Liver (tissue), 9 donors: Measurements from ENCODE around the genes TMEM35B and THRAP3.

- PRO-cap, 5 experiments: no peak in any of the 5 experiments
- RAMPAGE, long total RNA, 2 experiments: no peak in any of the 2 experiments
- RRBS: no CpG with 5 or more reads among the region's 1 CpG
Measured at GRCh38 chr1:33902891-33903201, 39.0 kb downstream of the HMGB4 start.

GRCh38 chr1:34378299-34378571, 201.5 kb downstream of the C1orf94 start:
- PRO-cap, 5 experiments: no peak in any of the 5 experiments
- RAMPAGE, long total RNA, 2 experiments: no peak in any of the 2 experiments
- RRBS: no CpG with 5 or more reads among the region's 4 CpGs

GRCh38 chr1:34683651-34684099, 71.2 kb upstream of the GJB5 start:
- PRO-cap, 5 experiments: no peak in any of the 5 experiments
- RAMPAGE, long total RNA, 2 experiments: no peak in any of the 2 experiments
- RRBS: no CpG with 5 or more reads among the region's 3 CpGs

DNA sequence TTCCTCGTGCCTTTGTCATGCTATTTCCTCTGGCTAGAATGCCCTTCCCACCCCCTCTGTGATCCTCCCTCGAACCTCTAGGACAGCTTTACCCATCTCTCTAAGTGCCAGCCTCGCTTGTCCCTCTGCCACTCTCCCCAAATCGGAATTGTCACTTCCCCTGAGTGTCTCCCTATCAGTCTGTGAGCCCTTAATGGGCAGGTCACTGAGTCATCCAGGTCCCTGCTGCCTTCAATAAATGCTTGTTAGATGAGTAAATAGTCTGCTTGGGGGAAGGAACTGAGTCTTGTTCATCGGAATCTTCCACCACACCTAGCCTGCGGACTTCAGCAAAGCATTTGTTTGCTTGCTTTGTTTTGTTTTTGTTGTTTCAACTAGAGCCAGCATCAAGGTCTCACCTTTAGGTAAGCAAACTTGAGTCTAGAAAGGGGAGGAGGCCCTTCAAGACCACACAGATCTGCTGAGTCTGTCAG, 4.0 kb downstream of the GJB4 start:
- PRO-cap, 5 experiments: no peak in any of the 5 experiments
- RAMPAGE, long total RNA, 2 experiments: no peak in any of the 2 experiments
- RRBS: no CpG with 5 or more reads among the region's 6 CpGs

DNA sequence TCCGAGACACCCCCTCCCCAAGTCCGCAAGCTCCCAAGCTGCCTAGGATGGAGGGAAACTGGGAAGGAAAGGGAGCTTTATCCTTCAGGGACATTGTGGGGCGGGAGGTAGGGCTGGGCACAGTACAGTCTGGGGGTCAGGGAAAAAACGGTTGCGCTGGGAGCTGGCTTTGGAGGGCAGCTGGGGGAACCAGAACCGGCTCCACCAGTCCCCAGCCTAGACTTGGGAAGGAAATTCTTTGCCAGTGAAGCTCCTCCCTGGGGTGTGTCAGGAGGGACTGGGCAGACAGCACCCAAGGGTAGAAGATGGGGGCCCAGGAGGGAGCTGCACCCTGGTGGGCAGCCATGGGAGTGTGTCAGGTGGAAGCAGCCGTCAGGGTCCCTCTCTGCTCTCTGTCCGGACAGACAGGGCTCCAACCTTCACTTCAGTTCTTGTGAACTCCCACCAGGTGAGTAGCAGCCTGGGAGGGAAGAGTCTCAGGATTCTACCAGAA, 1.0 kb downstream of the GJB3 start:
- PRO-cap, 5 experiments: no peak in any of the 5 experiments
- RAMPAGE, long total RNA, 2 experiments: no peak in any of the 2 experiments
- RRBS: no CpG with 5 or more reads among the region's 8 CpGs

DNA sequence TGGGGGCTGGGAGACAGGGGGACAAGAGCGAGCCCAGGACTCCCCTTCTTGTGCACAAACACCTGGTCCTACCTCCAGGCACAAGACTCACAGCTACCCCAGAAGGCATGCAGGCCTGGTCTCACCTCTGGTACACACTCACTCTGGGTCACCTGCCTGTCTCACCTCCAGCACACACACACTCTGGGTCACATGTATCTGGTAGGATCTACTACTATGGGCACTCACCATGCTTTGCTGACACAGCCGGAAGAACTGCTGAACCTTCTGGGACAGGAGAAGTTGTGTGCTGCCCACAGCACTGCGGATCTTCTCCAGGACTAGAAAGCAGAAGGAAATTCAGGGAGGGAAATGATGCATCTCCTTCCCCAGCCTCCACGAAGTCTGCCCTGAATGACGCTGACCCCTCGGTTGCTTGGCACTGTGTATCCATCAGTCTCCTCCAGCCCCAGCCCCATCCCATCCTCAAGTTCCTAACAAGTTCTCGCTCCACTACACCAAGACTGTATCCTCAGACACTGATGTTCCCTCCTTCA, 7.8 kb upstream of the SMIM12 start:
- PRO-cap, 5 experiments: peak in 2 of 5 experiments; most common minus-strand start position 322 of the sequence (in 2)
- RAMPAGE, long total RNA, 2 experiments: no peak in any of the 2 experiments
- RRBS: no CpG with 5 or more reads among the region's 7 CpGs

DNA sequence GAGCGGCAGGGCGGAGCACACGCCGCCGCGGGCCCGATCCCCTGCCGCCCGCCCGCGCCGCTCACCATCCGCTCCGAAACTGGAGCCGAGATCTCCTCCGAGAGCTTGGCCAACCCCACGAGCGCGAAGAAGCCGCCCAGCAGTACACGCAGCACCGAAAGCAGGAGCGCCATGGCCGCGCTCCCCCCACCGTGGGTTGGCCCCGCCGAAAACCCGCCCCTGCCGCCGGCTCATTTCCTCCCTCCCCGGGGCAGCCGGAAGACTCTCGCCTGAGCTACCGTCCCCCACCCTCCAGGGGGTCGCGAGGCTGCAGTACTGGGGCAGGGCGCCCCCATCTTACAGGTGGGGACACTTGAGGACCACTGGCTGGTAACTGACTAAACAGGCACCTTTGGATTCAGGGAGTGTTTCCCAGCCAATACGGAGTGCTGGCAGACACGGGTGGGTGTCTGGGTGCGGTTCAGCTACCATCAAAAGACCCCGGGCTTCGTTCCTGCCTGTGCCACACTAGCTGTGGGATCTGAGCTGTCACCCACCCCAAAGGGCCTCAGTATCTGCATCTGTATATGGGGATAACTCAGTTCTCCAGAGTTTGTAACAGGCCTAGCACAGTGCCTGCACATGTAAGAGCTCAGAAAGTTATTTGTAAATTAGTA, at the start of gene TMEM35B:
Gene TMEM35B, minus strand, starts transcription at position 215 of the 656 bp plus-strand sequence.
- PRO-cap, 5 experiments: peak in 5 of 5 experiments; most common plus-strand start position 259 of the sequence (in 2); most common minus-strand start position 198 of the sequence (in 3)
- RAMPAGE, long total RNA, 2 experiments: start-site peak on the minus strand in 2 of 2 experiments, centred at positions 182 to 186 of the sequence, 99 to 493 reads per replicate
- RRBS: no CpG with 5 or more reads among the region's 43 CpGs

- PRO-cap, 5 experiments: no peak in any of the 5 experiments
- RAMPAGE, long total RNA, 2 experiments: no peak in any of the 2 experiments
- RRBS: no CpG with 5 or more reads among the region's 4 CpGs
Measured at GRCh38 chr1:35104196-35105047, 25.2 kb downstream of the ZMYM1 start.

DNA sequence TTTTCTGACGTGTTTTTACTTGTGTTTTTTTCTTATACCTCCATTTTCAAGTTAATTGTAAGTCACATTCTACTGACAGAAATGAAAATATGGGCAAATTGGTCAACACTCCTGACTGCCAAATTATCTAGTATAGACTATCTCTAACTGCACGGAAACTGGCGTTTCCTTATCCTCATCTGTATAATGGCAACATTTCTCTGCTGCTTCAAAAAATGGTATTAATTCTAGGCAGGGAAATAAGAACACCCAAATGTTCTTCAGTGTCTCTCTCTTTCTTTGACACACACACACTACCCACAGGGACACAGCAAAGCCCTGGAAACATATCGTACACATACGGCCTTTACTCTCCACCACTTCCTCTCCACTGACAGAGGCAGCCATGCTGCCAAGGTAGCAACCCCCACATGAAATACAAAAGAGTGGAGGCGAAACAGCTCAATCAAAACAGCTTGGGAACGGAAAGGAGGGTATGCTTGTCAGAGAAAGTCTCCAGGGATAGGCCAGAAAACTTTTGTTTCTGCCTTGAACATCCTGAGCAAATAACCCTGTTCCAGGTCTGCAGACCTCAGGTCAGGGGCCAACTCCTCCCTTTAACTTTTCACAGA, 18.3 kb downstream of the KIAA0319L start:
- PRO-cap, 5 experiments: no peak in any of the 5 experiments
- RAMPAGE, long total RNA, 2 experiments: no peak in any of the 2 experiments
- RRBS: no CpG with 5 or more reads among the region's 7 CpGs

- PRO-cap, 5 experiments: no peak in any of the 5 experiments
- RAMPAGE, long total RNA, 2 experiments: no peak in any of the 2 experiments
- RRBS: no CpG with 5 or more reads among the region's 24 CpGs
Measured at GRCh38 chr1:35640236-35641127, 844 bp downstream of the PSMB2 start.

DNA sequence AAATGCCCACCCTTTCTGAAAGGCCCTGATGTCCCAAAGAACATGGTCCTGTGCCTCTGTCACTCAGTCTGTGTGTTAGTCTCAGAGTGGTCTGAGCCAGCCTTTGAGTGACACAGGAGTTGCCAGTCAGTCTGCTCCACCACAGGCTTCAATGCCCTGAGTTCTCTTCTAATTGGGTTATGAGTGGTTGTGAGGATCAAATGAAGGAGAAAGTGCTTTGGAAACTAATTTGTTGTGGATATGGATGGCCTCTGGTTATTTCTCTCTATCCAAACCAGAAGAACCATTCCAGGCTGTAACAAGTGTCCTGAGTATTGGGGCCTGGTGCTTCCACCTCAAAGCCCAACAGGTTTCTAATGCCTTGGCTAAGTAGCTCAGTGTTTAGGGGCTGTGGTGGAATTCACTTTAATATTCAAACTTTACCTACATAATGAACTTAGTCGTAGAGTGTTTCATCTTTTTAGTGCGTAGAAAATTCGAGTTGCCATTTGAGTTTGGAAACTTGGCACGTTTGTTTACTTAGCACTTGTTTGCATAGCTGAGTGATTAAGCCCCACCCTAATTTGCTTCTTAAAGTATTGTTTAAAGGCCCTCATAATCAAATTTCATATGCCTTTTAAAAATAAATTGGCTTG, 1.3 kb downstream of the AGO4 start:
- PRO-cap, 5 experiments: peak in 2 of 5 experiments; most common minus-strand start position 70 of the sequence (in 2)
- RAMPAGE, long total RNA, 2 experiments: no peak in any of the 2 experiments
- RRBS: no CpG with 5 or more reads among the region's 4 CpGs

DNA sequence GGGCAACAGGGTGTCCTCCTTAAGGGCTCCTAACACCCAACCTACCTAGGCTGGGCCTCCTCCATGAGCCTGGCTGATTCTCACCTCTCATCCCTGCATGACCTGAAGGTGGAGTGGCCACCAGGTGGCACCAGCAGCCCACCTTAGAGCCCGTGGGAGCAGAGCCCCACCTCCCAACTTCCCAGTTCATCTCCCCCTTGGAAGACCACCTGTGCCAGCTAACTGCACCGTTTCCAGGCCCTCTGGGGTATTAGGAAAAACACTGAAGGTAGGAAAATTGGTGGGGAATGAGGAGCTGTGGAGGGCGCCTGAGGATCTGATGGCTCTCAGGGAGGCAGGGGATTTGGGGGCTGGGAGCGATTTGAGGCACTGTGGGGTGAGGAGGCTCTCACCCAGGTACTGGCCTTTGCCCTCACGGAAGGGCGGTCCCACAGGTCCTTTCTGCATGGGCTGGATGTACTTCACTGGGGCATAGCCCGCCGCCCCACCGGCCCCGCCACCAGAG, 11.0 kb downstream of the ADPRS start:
- PRO-cap, 5 experiments: no peak in any of the 5 experiments
- RAMPAGE, long total RNA, 2 experiments: no peak in any of the 2 experiments
- RRBS: no CpG with 5 or more reads among the region's 10 CpGs

- PRO-cap, 5 experiments: no peak in any of the 5 experiments
- RAMPAGE, long total RNA, 2 experiments: no peak in any of the 2 experiments
- RRBS: no CpG with 5 or more reads among the region's 4 CpGs
Measured at GRCh38 chr1:36161590-36161888, 5.6 kb downstream of the MAP7D1 start.

- PRO-cap, 5 experiments: no peak in any of the 5 experiments
- RAMPAGE, long total RNA, 2 experiments: no peak in any of the 2 experiments
- RRBS: no CpG with 5 or more reads among the region's 9 CpGs
Measured at GRCh38 chr1:36170279-36170968, 14.5 kb downstream of the MAP7D1 start.

GRCh38 chr1:36224261-36225300, at the start of gene THRAP3:
Gene THRAP3 (plus strand): TSS chr1:36224443.
- PRO-cap, 5 experiments: peak in 5 of 5 experiments; most common plus-strand start chr1:36224434 (in 3); most common minus-strand start chr1:36224652 (in 2)
- RAMPAGE, long total RNA, 2 experiments: start-site peak on the plus strand in 2 of 2 experiments, at chr1:36224425-36224489 at its widest, 626 to 1,690 reads per replicate
- RRBS: no CpG with 5 or more reads among the region's 58 CpGs

DNA sequence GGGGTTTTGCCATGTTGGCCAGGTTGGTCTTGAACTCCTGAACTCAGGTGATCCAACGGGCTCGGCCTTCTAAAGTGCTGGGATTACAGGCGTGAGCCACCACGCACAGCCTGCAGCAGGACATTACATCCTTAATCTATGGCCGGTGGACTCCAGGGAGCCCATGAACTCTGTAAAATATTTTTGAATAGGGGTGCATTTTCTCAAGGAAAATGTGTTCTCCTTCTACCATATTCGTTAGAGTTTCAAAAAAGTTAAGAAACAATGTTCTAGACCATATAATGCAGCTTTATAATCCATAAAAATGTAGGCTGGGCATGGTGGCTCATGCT, 4.3 kb downstream of the THRAP3 start:
- PRO-cap, 5 experiments: no peak in any of the 5 experiments
- RAMPAGE, long total RNA, 2 experiments: no peak in any of the 2 experiments
- RRBS: no CpG with 5 or more reads among the region's 6 CpGs

DNA sequence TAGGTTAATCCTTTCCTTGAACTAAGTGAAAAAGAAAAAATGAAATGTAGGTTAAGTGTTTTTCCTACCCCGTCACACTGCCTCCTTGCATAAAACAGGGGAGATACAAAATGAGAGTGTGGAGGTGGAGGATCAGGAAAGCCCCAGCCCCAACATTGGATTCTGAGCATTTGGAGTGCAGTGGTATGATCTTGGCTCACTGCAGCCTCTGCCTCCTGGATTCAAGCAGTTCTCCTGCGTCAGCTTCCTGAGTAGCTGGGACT, 3.4 kb upstream of the SH3D21 start:
- PRO-cap, 5 experiments: no peak in any of the 5 experiments
- RAMPAGE, long total RNA, 2 experiments: no peak in any of the 2 experiments
- RRBS: no CpG with 5 or more reads among the region's 2 CpGs

DNA sequence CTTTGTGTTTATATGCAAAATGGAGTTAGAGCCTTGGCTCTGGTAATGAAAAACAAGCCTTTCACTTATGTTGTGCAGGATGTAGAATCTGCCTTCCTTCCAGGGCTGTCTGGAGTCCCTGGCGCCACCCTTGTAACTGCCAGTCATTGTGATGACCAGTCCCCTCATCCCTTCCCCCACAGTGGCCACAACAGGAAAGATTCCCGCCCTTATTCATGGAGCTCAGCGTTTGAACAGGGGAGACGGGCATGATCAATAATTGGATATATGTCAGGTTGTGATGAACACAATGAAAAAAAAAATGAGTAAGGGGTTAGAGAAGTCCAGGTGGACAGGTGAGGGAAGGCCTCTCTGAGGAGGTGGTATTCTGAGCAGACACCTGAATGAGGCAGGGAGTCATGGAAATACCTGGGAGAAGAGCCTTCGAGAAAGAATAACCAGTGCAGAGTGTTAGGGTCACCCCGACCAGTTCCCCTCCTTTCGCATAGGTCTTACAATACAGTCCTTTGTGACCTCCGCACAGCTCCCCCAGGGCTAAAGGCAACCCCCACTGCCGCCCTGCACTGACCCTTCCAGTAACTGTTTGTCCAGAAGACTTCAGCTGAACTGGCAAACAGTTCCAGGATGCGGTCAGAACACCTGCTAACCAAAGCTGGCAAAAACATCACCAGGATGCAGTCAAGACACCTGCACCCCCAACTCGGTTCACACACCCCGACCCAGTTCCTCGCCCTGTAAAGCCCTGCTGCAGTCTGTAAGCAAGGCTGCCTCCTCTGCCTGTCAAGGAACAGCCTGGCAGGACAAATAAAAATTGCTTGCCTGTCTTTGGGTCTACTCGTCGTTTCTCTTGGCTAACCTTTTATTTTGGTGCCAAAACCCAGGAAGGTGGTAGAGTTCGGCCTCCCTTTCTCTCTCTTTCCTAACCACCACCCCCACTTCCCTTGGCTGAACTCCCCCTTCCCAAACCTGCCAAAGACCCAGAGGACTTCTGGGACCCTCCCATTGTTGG, 6.3 kb upstream of the EVA1B start:
- PRO-cap, 5 experiments: no peak in any of the 5 experiments
- RAMPAGE, long total RNA, 2 experiments: no peak in any of the 2 experiments
- RRBS: no CpG with 5 or more reads among the region's 16 CpGs

DNA sequence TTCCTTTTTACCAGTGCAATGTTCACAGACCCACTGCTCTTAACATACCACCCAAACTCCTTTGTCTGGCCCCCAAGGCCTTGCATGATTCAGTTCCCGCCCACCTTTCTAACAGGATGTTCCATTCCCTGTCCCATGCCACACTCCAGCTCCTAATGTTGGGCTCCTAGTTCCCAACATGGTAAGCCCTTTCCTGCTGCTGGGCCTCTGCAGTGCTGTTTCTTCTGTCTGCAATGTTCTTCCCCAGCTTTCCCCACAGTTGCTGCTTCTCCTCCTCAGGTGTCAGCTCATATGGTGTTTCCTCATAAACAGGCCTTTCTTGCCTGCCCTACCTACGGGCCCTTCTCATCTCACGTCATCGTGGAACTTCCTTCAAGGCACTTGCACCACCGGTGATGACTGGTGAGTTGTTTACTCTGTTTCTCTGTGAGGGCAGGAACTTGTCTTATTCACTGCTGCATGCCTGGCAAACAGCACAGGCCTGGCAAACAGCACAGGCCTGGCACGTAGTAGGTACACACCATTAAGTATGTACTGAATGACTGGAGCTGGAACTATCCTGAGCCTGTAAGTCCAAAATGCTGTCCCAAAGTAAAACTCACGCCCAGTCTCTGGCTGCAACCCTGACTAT, 25.9 kb downstream of the STK40 start:
- PRO-cap, 5 experiments: no peak in any of the 5 experiments
- RAMPAGE, long total RNA, 2 experiments: no peak in any of the 2 experiments
- RRBS: no CpG with 5 or more reads among the region's 7 CpGs

DNA sequence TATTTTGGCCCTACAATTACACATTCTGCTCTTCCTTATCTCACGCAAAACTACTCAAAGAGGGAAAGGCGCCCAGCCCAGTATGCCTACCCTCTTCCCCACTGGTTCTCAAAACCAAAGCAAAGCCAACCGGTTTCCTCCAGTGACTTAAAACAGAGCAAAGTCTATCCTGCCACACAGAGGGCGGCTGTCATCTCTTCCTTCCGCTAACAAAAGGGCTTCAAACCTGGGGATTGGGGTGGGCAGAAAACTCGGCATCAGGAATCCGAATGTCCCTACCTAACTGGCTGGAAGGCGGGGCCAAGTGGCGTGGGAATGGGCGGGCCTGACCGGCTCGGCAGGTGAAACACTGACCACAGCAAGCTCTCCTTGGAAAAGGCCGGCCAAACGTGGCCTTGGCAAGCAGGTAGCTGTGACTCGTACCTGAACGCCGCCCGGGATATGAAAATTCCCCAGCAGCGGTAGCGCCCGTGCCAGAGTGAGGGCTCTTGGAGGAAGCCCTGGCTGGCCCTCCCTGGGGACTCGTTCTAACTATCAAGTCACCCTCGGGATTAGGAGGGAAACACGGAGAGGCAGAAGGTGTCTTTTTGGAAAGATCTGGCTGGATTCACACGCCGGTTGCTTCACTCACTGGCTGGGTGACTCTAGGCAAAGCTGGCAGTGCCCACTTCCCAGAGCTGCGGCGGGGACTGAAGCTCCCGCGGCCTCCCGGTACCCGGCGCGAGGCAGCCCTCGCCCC, 746 bp downstream of the STK40 start:
- PRO-cap, 5 experiments: peak in 4 of 5 experiments; most common plus-strand start position 386 of the sequence (in 4); most common minus-strand start position 211 of the sequence (in 2)
- RAMPAGE, long total RNA, 2 experiments: no peak in any of the 2 experiments
- RRBS: 1% methylated on average over 14 of the region's 35 CpGs